Right common carotid artery plus branches (tissue), 1 donor: ENCODE results near the genes TGM4 and CCR5.

- PRO-cap, result no peak
These were observed 193.2 kb downstream of the ABHD5 start for GRCh38 chr3:43883908-43884432.

- PRO-cap, result no peak
These were observed 31.6 kb downstream of the ZNF445 start for GRCh38 chr3:44445496-44446664.

DNA sequence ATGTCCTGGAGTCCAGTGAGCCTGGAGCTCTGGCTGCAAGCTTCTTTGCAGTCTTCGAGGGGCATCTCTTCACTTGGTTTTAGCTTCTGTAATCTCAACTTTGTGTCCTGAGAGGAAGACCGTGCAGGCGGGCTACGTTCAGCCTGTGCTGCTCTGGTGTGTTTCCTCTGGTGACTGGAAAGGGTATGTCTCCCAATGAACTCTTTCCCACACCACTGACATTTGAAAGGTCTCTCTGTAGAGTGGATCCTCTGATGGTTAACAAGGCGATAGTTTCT lies 30.8 kb downstream of the ZNF445 start:
- PRO-cap, result no peak

DNA sequence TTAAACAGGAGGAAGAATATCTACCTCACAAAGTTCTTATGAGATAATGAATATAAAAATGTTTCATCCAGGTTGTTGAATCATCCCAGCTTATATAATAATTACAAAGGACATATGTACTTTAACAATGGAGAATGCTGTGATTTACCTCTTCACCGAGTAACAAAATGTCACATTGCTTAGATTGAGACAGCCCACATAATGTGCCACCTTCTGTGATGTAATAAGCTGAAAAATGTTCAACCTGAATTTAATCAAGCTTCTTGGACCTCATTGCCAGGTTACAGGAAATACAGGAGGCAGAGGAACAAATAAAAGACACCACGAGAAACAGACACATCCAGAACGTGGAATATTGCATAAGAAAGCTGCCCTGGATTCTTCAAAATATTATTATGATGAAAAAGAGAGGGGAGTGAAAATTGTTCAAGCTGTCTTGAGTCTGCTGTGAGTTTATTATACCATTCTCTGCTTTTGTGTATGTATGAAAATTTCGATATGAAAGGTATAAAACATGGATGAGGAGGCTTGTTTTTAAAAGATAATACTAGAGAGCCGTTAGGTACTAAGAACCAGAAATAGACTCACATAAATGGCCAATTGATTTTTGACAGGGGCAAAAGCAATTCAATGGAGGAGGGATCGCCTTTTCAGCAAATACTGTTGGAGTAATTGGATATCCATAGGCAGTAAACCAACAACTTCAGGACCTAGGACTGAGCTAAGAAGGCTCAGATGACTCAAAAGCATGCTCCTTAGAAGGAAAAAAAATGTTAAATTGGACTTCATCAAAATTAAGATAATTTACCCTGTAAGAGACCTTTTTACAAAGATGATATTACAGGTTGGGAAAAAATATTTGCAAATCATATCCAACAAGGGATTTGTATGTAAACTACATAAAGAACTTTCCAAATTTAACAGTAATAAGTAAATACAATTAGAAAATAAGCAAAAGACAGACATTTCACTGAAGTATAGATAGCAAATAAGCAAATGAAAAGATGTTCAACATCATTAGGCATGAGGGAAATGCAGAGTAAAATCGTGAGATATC lies 2.0 kb upstream of the ZNF35 start:
- PRO-cap, result no peak

GRCh38 chr3:44685280-44685992 lies 27.0 kb upstream of the ZNF502 start:
- PRO-cap, result unidirectional peak, minus-strand start at chr3:44685618

GRCh38 chr3:44838084-44838606 lies 23.6 kb upstream of the TMEM42 start:
- PRO-cap, result no peak

- PRO-cap, result no peak
These were observed at the start of gene TGM4 for GRCh38 chr3:44874375-44874838. TSS of gene TGM4 (plus strand) at chr3:44874608.

- PRO-cap, result bidirectional peak, plus-strand start at chr3:45012391, minus-strand start at chr3:45012269
These were observed 14.1 kb upstream of the CLEC3B start for GRCh38 chr3:45011727-45012779.

DNA sequence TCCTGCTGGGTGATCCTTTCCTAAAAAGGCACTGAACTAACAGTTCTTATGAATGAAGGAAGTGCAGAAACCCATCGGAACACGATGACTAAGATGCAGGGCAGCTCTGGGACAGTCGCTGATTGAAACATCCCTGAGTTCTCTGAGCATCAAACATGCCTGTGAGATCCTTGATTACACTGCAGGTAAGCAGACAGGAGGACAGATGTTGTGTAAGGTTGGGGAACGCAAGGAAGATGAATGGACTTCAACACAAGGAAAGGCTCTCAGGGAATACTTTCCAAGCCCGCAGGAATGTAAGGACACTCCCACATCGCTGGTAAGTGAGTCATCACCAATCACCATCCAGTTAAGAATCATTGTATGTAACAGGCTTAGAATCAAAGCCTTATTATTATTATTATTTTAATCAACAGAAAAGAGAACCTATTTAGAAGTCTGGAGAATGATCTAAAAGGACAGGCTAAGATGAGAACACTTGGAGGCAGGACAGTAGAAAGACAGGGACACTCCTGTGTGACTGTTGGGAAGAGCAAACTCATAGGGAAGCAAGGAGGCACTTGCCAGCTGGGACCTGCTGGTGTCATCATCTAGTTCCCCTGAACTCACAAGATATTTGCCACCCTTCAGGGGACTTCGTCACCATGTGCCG lies 26.1 kb downstream of the TMEM158 start:
- PRO-cap, result no peak

GRCh38 chr3:45644592-45645463 lies 44.4 kb upstream of the SACM1L start:
- PRO-cap, result no peak

DNA sequence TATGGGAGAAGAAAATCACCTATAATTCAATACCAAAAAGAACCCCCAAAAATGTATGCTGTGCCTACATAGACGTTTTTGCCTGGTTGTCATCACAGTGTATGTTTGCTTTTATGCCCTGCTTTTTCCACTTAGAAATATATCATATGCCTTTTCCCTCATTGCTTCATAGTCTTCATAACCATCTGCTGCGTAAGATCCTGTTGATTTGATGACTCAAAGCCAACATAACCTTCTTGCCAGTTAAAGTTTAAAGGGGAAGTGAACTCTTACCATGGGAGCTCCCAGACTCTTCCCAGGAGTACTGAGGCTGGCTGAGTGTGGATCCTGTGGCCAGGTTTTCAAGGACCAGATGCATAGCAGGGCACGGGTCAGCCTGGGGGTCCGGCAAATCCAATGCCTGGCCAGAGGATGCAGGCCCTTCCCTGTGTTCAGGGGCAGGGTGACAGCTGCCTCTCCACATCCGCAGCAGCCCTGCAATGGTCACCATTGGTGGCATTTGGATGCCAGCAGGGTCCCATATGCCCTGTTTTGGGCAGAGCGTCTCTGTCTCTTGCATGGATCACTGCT lies 42.0 kb upstream of the SACM1L start:
- PRO-cap, result no peak

DNA sequence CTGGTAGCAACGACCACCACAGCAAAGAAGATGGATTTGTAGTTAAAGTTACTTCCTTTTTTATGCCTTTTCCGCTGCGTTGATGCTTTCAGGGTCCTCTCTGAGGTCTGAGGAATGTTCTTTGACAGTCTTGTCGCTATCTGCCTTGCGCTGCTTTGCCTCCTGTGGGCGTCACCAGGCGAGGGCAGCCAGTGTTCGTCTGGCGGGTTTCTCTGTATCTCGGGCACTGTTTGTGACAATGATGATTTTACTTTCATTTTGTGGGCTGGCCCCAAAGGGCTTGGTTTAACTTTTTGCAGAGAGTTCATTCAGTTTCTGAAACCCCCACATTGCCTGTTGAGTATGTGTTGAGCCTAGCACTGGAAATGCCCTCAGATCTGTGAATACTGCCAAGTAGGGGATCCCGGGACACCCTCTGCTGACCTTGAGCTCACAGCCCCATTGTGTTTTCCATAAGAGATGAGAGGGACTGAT lies 24.6 kb upstream of the SACM1L start:
- PRO-cap, result no peak

- PRO-cap, result no peak
These were observed 4.3 kb upstream of the SLC6A20 start for GRCh38 chr3:45800676-45800925.

GRCh38 chr3:45816726-45817036 lies 20.3 kb upstream of the SLC6A20 start:
- PRO-cap, result no peak

- PRO-cap, result no peak
These were observed 11.0 kb downstream of the FYCO1 start for GRCh38 chr3:45984494-45985074.

DNA sequence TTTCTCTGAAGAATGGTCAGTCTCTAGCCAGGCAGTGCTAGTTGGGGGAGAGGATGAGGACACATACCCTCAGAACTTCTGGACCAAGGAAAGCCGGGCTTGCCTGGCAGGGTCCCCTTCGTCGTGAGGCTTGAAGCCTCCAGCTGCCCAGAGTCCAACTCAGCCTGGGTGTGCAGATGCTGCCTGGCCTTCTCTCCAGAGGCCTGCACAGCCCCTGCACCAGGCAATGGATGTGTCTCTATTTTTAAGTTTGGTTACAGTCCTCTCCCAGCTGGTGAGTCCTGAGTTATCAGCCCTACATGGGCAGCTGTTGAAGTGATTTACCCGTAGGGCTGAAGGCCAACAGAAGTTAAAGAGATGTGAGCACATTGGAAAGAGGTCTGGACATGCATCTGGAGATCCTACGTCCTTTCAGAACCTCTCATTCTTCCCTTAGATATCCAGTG lies 10.1 kb downstream of the FYCO1 start:
- PRO-cap, result no peak

GRCh38 chr3:46206638-46207083 lies 1.5 kb downstream of the CCR1 start:
- PRO-cap, result no peak

DNA sequence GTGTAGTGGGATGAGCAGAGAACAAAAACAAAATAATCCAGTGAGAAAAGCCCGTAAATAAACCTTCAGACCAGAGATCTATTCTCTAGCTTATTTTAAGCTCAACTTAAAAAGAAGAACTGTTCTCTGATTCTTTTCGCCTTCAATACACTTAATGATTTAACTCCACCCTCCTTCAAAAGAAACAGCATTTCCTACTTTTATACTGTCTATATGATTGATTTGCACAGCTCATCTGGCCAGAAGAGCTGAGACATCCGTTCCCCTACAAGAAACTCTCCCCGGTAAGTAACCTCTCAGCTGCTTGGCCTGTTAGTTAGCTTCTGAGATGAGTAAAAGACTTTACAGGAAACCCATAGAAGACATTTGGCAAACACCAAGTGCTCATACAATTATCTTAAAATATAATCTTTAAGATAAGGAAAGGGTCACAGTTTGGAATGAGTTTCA lies at the start of gene CCR5:
Gene CCR5, plus strand, starts transcription at position 242 of the 450 bp plus-strand sequence.
- PRO-cap, result unidirectional peak, plus-strand start at position 242 of the sequence

- PRO-cap, result no peak
These were observed 435 bp downstream of the CCR5 start for GRCh38 chr3:46371155-46371607.

GRCh38 chr3:46496678-46497304 lies 985 bp upstream of the RTP3 start:
- PRO-cap, result no peak